ENCODE measurements around the gene CCDC88C.

DNA sequence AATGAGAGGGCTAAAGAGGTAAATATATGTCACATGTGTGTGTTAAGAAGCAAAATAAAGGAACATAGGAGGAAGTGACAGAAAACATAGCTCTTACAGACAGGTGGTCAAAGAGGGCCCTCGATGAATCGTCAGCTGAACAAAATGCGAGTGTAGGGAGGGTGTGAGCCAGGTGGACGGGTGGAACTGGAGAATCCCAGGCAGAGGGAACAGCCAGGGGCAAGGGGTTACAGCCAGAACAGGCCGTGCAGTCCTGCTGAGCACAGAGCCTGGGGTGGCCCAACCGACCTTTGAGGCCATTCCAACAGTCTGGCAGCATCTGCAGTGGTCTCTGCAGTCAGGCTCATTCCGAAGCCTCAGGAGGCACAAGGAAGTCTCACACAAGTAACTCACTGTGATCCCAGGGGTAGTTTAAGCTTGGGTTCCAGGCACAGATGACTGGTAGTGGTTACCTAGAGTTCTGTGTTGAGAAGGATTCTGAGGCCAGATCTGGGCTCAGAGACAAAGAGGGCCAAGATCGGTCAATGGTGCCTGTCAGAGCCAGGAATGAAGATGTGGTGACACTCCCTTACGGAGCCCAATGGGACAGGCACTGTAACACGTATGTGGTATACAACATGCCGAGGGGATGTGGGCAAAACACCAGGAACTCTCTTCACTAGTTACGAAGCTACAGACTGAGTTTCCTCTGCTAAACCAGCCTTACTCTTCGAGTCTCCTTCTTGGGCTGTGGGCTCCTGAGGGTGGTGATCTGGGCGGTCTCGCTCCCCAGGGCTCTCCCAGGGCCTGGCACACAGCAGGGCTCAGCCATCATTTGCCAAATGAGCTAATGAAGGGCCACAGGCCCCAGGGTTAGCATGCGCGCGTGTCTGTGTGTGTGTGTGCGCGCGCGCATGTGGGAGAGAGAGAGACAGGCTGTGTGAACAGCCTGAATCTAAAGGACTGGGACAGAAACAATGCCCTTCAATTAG, 42.9 kb downstream of the CCDC88C start:
- PRO-cap, result no peak

DNA sequence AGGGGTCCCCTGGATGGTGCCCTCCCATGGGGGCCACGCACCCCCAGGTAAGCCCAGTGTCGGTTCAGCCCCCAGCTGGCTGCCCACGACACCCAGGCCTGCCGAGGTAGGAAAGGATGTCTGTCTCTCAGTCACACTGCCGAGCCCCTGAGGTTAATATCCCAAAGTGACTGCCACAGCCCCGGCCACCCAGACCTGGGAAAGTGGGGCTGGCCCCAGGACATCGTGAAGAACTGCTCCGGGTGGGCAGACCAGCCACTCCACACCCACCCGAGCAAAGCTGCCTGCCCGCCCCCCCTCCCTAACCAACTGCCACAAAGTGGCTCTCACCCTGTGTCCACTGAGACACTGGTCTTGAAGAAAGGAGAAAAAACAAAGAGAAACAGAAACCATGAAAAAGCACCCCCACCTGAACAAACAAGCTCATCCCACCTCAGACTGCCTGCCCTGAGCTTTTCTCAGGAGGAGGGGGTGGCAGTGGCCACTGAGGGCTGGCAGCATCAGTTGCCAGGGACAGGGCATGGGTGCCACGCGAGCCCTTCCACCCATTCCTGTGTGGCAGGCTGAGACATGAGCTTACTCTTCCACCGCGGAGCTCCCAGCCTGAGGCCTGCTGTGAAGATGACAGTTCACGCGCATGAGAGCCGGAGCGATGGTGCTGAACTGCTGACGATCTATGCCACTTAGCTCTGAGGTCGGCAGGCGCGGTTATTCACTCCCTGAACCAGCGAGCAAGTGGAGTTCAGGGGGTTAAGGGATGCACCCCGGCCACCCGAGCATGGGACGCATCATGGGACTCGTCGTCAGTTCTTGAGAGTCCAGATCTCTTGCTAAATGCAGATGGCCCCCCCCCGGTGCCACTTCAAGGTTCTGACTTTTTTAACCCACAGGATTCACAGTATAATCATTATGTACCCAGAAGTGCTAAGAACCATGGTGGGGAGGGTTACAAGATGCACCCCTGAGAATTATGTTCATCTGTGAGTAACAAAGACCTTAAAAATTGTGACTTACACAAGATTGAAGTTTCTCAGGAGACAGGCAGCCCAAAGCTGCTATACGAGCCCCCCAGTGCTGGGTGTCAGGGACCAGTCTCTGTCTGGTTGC, 40.6 kb downstream of the CCDC88C start:
- PRO-cap, result no peak

DNA sequence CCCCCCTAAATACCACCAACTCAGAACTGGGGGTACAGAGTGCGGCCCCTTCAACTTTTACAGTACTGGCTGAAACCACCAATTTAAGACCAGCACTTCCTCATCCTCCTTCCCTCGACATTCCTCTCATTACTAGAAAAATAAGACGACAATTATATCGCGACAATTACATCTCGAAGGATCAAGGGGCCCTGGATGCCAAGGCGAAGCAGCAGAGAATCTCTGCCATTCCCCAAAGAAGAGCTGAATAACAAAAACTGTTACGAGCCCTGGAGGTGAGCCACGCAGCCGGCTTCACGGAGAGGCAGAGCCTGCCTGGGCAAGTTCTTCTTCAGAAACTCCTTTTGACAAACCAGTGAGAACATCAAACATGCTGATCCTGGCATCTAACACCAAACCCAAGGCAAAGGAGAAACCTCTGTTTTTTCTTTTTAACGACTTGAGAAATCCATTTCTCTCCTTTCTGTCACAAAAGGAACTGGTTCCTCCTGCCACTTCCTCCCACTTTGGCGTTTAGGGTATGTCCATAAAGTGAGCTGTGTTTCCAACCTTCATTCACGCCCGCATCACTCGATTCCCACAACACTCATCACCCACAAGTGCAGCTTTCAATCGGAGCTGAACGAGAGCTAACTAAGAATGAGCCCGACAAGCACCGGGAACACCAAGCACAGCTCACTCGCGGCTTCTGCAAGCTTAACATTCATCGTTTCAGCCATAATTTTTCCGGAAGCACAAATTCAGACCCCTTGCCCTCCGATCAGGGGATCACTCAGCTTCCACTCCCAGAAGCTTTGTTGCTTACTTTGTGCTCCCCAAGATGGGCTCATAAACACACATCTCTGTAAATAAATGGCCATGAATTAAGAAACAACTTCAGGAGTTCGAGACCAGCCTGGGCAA, 21.5 kb downstream of the CCDC88C start:
- PRO-cap, result no peak

- PRO-cap, result no peak
Measured at GRCh38 chr14:91402361-91403328, 15.0 kb downstream of the CCDC88C start.

DNA sequence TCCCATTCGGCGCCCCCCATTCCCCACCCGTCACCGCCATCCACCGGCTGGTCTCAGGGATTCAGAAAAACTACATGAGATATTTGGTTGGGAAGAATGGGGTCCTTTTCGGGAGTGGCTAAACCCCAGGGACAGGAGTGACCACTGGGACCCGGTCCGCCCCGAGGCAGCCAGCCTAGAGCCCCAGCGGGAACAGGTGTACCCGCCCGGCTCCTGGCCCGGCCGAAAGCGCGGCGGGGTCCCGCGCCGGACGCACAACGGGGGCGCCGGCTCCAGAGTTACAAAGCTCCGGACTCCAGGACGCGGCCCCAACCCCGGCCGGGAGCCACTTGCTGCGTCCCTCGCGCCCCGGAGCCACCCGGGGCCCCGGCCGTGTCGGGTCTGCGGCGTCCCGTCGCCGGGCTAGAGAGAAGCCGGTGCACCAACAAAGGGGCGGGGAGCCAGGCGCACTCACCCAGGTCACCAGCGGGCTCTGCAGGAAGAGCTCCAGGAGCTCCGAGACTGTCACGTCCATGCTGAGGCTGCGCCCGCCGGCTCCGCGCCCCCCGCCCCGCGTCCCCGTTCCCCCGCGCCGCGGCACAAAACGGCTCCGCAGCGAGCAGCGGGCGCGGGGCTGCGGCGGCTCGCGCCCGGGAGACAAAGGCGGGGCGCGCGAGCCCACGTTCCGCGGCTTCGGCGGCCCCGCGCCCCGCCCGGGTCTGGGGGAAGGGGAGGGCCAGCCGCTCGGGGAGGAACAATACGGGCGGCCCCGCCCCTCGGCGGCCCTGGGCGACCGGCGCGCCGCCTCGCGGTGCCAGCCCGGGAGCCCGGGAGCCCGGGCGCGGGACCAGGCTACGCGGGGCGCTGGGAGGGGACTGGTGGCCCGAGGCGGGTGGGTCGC, at the start of gene CCDC88C:
TSS of gene CCDC88C (minus strand) at position 644 of the 880 bp plus-strand sequence.
- PRO-cap, result bidirectional peak, plus-strand start at position 801 of the sequence, minus-strand start at position 700 of the sequence

DNA sequence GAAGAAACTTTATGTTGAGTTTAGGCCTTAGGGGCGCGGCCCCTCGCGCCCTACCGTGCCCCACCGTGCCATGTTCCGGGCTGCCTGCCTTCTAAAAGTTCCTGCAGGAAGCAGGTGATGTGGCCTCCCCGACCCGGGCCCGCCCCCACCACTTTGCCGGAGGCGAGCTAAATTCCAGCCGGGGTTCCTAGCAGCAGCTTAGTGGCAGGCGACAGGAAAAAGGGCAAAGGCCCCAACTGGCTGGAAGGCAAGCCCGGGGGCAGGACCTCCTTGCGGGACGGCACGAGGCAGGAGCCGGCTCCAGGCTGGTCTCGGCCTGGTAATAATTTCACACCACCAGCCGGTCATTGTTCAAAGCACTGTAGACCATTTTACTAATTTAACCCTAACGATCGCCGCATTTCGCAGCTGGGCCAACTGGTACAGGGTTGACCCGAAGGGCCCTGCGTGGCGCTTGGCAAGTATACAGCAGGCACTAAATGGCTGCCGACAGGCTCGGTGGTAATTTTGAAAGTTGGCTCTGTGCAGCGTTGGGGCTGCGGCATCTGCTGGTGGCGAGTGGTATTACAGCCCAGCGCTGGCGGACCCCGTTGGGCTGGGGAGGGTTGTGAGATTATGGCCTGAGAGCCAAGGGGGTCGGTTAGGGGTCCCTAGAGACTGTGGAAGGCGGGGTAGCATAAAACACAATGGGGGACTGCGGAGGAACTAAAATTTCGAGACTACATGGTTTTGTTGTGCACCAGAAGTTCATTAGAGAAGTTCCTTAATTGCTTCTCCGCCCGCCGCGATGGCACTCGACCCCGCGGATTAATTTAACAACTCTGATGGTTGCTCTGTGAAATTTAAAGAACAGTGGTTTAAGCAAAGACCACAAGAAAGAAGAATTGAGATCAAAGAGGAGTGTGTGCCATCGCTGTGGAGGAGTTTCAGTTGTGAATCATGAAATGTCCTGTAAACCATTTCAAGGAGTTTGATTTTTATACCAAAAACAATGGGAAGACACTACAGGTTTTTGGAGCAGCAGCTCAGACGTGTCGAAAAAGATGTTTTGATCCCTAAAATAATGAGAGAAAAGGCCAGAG, 1.2 kb upstream of the CCDC88C start:
- PRO-cap, result no peak

DNA sequence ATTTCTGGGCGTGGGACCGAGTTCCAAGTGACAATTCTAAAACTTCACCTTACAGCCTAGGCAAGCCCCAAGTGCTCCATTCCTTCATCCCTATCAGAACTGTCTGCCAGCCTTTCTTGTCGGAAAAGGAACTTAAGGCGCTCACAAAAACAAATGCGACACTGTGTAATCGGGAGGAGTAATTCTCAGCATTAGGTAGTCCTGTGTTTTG, 759 bp upstream of the PPP4R3A start:
- PRO-cap, result unidirectional peak, minus-strand start at position 101 of the sequence

DNA sequence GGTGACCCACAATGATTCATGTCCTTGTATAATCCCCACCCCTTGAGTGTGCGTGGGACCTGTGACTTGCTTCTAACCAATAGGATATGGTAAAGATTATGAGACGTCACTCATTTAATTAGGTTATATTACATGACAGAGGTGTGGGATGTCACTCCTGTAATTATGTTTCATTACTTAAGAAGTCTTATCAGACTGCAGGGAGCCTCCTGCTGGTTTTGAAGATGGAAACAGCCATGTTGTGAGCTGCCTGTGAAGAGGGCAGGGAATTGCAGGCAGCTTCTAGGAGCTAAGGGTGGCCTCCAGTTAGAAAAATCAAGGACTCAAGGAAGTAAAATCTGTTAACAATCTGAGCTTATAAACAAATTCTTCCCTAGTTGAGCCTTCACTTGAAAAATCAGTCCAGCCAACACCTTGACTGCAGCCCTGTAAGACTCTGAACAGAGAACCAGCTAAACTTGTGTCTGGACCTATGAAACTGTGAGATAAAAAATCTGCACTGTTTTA, 12.4 kb upstream of the CATSPERB start:
- PRO-cap, result no peak

- PRO-cap, result no peak
Measured at GRCh38 chr14:91774248-91775075, 42.6 kb upstream of the CATSPERB start.

- PRO-cap, result no peak
Measured at GRCh38 chr14:91935107-91935480, 12.4 kb downstream of the FBLN5 start.

- PRO-cap, result unidirectional peak, minus-strand start at chr14:92540584
Measured at GRCh38 chr14:92540466-92541219, 27.1 kb downstream of the RIN3 start.

DNA sequence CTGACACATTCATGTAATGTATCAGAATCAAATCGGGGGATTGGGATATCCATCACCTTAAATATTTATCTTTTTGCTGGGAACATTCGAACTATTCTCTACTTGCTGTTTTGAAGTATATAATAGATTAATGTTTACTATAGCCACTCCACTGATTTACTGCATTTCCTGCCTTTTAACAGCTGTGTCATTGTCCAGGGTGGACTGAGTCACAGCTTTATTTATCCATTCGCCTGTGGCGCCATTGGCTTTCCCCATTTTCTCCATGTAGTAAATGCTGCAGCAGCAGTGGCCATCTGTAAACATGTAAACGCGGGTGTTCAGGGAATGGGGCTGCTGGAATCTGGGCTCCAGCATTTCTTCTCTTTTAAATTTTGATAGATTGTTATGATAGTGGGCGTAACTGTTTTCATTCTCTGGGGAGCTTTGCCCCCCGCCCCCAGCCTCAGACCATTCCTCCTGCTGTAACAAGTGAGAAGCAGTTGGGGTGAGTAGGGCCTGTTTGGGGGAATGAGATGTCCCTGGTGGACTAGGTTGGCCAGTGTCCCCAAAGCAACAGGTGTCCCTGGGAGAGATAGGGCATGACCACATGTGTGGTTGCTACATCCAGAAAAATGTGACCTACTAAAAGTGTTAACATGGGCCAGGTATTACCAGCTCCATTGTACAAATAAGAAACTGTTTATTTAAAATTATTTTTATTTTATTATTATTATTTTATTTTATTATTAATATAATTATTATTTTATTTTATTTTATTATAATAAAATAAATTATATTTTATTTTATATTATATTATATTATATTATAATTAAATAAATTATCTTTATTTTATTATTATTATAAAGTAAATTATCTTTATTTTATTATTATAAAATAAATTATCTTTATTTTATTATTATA, 33.0 kb downstream of the RIN3 start:
- PRO-cap, result no peak

DNA sequence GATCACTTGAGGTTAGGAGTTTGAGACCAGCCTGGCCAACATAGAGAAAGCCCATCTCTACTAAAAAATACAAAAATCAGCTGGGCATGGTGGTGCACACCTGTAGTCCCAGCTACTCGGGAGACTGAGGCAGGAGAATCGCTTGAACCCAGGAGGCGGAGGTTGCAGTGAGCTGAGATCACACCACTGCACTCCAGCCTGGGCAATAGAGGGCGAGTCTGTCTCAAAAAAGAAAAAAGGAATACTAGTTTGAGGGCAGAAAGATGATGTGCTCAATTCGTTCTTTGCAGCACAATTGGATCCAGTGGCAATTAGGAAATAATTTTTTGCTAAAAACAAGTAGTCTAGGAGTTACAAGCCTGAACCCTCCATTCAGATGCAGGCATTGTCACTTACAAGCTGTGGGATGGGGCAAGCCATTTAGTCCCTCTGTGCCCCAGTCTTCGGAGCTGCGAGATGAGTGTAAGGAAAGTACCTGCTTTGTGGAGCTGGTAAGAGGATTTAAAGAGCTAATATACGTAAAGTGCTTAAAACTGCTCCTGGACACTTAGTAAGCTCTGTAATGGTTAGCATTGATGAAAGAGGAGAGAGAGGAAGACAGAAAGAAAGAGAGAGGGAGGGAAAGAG, 112.7 kb downstream of the LGMN start:
- PRO-cap, result no peak

DNA sequence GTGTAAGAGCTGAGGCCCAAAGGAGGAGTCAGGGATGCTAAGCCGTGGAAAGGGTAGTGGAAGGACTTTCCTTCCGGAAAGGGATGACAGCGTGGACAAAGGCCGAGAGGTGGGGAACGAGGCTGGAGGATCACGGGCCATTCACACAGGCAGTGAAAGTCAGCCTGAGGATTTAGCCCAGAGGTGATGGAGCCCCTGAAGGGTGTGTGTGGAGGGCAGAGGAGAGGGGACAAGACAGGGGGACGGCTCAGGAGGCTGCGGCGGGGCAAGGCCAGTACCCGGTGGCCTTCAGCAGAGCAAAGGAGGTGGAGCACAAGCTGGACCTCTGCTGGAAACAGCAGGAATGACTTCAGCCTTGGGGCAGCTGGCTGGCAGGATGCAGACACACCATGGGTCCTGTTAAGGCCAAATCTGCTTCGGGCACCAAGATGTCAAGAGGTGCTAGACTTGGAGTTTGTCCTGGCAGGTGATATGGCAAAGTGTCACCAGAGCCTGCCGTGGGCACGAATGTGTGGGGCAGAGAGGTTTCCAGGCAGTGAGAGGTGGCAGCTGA, 92.2 kb downstream of the LGMN start:
- PRO-cap, result unidirectional peak, plus-strand start at position 352 of the sequence

- PRO-cap, result no peak
Measured at GRCh38 chr14:92671121-92671931, 77.1 kb downstream of the LGMN start.

- PRO-cap, result no peak
Measured at GRCh38 chr14:92676167-92676572, 72.3 kb downstream of the LGMN start.

- PRO-cap, result no peak
Measured at GRCh38 chr14:92690990-92691453, 57.4 kb downstream of the LGMN start.

DNA sequence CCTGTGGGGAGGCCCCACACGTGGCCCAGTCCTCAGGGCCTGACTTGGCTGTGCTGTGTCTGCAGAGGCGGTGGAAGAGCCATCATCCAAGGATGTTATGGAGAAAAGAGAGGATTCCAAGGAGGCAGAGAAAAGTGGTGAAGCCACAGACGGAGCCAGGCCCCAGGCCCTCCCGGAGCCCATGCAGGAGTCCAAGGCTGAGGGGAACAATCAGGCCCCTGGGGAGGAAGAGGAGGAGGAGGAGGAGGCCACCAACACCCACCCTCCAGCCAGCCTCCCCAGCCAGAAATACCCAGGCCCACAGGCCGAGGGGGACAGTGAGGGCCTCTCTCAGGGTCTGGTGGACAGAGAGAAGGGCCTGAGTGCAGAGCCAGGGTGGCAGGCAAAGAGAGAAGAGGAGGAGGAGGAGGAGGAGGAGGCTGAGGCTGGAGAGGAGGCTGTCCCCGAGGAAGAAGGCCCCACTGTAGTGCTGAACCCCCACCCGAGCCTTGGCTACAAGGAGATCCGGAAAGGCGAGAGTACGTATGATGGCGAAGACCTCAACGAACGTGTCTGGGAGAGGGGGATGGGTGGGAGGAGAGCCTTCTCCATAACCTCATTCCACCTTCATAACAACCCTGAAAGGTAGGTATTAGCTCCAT, 8.4 kb downstream of the CHGA start:
- PRO-cap, result no peak

DNA sequence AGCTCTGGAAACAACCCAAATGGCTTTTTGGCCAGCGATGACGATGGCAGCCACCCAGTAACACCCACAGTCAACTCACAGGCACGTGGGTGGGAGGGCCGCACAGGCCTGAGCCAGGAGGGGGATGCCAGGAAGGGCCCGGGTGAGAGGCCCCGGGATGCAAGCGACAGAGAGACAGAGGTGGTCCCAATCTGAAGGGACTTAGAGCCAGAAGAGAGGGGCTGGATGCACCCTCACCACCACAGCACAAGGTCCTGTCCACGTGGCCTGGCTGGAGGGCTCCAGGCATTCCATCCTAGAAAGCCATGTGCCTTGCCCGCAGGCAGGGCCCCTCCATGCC, 50.7 kb downstream of the CHGA start:
- PRO-cap, result no peak

DNA sequence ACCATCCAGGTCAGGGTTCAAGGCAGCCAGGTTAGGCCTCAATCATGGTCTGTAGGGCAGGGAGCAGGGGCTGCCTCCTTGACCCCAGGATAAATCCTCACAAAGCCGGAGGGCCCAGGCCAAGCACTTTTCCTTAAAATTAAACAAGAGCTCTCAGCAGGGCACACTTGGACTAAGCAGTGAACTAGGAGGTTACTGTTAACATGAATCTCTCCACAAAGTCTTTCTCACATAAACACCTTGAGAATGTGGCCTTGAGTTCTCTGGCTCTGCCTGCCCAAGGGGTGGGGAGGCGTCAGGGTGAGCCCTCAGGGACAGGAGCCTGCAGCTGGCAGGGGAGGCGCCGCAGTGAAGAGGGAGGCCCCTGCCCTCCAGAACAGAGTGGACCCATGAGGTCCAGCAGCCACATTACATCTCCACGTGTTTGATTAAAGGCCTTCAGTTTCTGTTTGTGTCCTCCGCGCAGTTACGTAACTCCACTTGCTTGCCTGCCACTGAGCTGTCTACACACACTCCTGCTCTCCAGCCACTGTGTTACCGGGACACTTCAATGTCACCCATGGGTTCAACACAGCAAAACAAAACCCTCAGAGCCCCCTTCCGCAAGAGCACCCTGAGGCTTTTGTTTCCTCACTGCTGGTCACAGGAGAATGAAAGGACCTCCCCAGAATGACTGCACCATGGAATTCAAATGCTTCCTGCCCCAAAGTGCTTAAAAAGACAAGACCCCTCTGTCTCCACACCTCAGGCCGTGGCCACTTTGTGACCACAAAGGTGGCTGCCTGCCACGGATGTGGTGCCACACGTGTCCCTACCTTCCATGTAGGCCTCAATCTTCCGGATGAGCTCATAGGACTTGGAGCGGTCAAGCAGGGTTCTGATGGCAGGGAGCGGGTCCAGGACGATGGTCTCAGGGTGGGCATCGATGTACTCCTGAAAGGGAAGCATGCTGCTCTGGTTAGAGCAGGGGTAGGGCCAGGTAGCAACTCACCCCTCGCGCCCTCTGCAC, 70.4 kb downstream of the CHGA start:
- PRO-cap, result no peak

Data from sternocleidomastoid (tissue), 1 donor.